Hair follicle dermal papilla cell (primary cell): ENCODE results near the gene ZBTB25.

DNA sequence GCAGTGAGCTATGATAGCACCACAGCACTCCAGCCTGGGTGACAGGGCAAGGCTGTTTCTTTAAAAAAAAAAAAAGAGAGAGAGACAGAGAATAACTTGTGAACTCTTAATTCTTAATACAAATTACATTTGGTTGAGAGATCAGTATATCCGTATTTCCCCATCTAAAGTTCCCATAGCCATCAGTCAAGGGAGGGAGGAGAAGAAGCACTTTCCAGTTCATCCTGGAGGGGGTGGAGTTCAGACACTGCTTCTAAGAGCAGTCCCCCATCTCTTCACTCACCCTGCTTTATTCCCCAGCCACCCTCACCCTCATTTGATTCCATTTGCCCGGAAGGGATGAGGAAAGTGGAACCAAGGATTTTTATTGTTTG is 134.3 kb upstream of the HIF1A start:
- CAGE, long polyA plus RNA: no peak

GRCh38 chr14:61721361-61722072 is 26.2 kb downstream of the HIF1A start:
- CAGE, long polyA plus RNA: no peak

DNA sequence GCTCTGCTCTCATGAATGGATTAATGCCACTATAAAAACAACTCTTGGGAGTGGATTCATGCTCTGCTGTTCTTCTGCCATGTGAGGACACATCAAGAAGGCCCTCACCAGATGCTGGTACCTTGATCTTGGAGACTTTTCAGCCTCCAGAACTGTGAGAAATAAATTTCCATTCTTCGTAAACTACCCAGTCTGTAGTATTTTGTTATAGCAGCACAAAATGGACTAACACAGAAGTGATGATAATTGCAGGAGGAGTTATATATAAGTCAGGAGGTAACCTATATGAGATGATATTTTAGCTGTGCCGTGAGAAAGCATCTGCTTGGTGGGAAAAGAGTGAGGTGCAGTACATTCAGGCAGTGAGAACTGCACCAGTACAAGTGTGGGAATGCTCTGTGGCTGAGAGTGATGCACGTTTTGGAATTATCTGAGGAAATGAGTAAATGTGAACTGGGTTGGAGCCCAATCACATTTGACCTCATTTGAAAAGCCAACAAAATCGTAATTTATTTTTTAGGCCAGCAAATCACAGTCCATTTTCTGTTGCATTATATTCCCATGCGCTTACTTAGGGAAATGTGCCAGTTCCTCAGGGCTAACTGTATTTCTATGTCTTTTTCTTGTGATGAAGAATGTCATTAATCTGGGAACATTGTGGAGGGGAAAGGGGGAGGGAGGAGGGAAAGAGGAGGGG is 26.9 kb downstream of the SYT16 start:
- CAGE, long polyA plus RNA: no peak

DNA sequence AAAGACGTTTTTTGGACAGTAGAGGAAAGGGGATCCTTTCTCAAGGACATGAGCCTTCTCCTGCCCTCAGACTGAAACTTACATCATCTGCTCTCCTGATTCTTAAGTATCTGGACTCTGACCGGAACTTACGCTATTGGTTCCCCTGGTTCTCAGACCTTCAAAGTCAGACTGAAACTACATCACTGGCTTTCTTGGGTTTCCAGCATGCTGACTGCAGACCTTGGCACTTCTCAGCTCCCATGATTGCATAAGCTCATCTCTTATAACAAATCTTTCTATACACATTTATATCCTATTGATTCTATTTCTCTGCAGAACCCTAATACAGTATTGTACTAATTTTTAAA is 240.7 kb downstream of the SYT16 start:
- CAGE, long polyA plus RNA: no peak

DNA sequence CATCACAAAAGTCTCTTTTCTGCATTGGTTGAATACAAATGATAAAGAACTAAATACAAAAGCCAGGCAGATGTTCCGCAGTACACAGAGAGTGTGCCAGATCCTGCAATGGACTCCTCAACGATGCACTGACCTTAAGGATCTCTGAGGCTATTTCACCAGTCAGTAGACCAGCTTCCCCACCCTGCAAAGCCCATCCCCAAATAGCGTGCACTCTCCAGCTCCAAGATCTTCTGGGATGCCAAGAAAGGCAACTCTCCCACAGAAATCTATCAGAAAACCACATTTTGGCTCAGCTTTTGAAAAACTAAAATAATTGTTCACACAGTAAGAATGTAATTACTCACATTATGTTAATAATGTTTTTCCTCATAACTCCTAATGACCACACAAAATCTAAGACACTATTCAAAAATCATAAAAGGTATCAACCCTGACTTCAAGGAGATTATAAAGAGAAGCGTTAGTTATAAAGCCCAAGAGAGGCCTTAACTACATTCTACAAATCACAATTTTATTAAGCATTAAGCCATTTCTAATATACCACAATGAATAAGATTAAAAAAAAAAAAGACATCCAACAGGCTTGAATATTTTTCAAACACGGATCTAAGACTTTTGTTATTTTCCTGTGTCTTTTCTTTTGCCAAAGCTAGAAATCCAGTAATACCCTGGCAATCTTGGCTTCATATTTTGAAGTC is 90.3 kb downstream of the PPP2R5E start:
- CAGE, long polyA plus RNA: no peak

- CAGE, long polyA plus RNA: no peak
These were observed 21.9 kb upstream of the WDR89 start for GRCh38 chr14:63663395-63664046.

- CAGE, long polyA plus RNA: no peak
These were observed 1.1 kb downstream of the SYNE2 start for GRCh38 chr14:63853688-63854438.

DNA sequence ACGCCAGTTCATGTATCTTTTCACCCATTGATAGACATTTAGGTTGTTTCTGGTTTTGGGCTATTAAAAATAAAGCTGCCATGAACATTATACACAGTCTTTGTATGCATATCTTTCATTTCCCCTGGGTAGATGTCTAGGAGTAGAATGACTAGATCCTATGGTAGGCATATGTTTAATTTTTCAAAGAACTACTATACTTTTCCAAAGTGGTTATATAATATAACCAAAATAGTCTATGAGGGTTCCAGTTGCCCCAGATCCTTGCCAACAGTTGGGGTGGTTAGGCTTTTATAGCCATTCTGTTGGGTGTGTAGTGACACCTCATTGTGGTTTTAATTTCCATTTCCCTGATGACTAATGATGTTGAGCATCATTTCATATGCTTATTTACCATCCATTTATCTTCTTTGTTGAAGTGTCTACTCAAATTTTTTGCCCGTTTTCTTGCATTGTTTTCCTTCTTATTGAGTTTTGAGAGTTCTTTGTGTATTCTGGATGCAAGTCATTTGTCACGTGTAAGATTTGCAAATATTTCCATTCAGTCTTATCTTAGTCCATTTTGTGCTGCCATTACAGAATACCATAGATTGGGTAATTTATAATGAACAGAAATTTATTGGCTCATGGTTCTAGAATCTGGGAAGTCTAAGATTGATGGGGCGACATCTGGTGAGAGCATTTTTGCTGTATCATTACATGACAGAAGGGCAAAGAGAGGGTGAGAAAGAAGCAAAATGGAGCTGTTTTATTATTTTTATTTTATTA is 4.7 kb downstream of the SYNE2 start:
- CAGE, long polyA plus RNA: no peak

GRCh38 chr14:64109584-64110228 is 184.5 kb downstream of the ESR2 start:
- CAGE, long polyA plus RNA: no peak

- CAGE, long polyA plus RNA: no peak
These were observed 90.9 kb downstream of the ESR2 start for GRCh38 chr14:64203214-64203680.

DNA sequence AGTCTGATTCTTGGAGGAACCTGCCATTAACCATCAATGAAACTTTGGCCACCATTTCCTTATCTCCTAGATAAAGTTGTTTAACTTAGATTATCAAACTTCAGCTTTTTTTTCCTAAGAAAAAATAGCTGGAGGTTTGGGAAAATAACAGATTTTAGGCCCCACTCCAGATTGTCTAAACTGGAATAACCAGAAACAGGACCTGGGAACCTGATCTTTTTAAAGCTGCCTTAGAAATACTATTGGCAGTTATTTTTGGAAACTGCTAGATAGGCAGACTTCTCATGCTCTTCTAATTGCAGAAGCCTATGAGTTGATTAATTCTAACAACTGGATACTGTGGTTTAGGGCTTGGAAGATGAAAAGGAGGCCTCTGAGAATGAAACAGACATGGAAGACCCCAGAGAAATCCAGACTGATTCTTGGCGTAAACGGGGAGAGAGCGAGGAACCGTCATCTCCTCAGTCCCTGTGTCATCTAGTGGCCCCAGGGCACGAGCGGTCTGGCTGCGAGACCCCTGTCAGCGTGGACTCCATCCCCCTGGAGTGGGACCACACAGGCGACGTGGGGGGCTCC is 80.2 kb downstream of the ESR2 start:
- CAGE, long polyA plus RNA: no peak

GRCh38 chr14:64503376-64504013 is at the start of gene ZBTB25:
Gene ZBTB25 (minus strand): TSS chr14:64503838.
- CAGE, long polyA plus RNA: no peak

DNA sequence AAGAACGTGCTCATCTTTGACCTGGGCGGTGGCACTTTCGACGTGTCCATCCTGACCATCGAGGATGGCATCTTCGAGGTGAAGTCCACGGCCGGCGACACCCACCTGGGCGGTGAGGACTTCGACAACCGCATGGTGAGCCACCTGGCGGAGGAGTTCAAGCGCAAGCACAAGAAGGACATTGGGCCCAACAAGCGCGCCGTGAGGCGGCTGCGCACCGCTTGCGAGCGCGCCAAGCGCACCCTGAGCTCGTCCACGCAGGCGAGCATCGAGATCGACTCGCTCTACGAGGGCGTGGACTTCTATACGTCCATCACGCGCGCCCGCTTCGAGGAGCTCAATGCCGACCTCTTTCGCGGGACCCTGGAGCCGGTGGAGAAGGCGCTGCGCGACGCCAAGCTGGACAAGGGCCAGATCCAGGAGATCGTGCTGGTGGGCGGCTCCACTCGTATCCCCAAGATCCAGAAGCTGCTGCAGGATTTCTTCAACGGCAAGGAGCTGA is 945 bp downstream of the HSPA2 start:
- CAGE, long polyA plus RNA: no peak

- CAGE, long polyA plus RNA: no peak
These were observed 12.8 kb downstream of the PPP1R36 start for GRCh38 chr14:64562474-64562969.

DNA sequence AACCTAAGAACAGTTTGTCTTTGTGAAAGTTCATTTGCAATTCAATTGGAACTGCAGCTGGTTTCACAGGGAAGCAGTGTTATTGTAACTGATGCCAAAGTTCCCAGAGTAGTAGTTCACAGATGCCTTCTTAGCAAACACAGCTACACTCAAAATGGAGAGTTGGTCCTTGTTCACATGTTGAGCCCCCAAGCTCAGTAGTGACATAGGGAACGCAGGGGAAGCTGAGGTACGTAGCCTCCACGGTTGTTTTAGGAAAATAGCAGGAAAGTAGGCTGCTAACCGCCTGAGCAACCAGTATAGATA is 23.4 kb downstream of the PPP1R36 start:
- CAGE, long polyA plus RNA: no peak

GRCh38 chr14:64628832-64629638 is 75.2 kb upstream of the PLEKHG3 start:
- CAGE, long polyA plus RNA: no peak

DNA sequence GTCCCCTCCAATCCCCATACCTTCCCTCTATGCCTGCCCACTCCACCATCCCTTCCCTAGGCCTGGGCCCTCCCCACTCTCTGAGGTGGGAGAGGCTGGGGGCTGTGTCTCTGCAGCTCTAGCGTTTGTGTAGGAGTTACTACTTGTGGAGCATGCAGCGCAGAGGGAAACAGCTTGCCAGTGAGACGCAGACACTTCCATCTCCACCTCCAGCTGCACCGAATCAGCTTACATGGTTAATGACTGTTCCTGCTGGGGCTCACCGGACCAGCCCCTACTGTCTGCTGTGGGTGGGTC is 18.6 kb upstream of the PLEKHG3 start:
- CAGE, long polyA plus RNA: no peak

GRCh38 chr14:64762079-64763109 is 58.2 kb downstream of the PLEKHG3 start:
- CAGE, long polyA plus RNA: no peak

DNA sequence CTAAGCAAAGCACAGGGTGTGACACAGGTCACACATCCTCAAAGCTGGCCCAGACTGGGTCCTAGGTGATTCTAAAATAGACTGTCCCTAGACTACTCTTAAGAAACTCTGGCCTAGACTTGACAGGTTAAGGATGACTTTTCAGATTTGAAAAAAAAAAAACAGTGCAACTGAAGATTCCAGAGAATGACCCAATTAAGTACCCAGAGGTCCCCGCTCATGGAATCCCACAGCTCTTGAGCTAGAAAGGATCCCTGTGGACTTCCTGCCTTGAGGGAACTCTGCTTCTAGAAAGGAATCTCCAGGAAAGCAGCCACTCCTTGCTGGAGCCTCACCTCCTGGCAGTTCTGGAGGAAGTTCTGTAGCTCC is 81.0 kb downstream of the PLEKHG3 start:
- CAGE, long polyA plus RNA: no peak

- CAGE, long polyA plus RNA: no peak
These were observed 52.9 kb downstream of the SPTB start for GRCh38 chr14:64826698-64827251.